ENCODE results near the gene HNRNPA2B1.

DNA sequence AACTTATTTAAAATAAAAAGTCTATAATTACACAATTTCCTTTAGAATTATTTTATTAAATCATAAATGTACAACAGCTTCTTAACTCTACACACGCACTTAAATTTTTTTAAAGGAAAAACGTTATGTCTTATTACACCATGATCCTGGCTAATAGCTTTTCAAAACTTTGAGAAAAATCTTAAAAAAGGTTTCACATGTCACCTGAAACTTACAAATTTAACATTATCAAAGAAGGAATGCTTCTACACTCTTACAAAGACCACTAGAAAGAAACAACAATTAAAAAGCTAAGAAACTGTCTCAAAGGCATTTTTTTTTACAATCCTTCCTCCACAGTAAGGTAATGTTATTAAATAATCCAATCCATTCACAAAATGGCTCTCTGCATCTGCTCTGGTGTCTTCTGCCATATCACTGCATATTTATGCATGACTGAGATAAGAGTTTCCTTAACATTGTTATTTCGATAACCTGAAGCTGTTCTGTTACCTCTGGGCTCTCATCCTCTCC lies 8.7 kb downstream of the HNRNPA2B1 start:
- PRO-cap = no peak
- RAMPAGE, long total RNA, 3 experiments = no peak in any of the 3 experiments

DNA sequence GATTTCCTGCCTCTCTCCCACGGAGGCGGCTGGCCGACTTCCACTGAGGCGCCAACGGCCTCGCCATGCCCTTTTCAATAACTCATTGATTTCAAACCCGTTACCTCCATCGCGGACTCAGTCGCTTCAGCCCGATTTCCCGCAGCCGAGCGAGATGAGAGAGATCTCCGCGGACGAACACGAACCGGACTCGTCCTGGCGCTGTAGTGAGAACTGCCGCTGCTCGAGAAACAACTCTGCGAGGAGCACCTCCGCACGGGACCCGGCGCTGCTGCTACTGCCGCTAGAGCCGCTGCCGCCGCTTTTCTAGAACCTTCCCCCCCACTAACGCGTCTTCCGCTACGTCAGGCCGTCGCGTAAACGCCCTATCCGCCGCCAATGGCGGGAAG lies at the start of gene HNRNPA2B1:
Gene HNRNPA2B1, minus strand, starts transcription at position 279 of the 389 bp plus-strand sequence.
- PRO-cap = bidirectional peak, plus-strand start outside the sequence, minus-strand start at position 279 of the sequence
- RAMPAGE, long total RNA, 3 experiments = start-site peak on the minus strand in 3 of 3 experiments, centred at positions 145 to 286 of the sequence, 136 to 2,823 reads per replicate

DNA sequence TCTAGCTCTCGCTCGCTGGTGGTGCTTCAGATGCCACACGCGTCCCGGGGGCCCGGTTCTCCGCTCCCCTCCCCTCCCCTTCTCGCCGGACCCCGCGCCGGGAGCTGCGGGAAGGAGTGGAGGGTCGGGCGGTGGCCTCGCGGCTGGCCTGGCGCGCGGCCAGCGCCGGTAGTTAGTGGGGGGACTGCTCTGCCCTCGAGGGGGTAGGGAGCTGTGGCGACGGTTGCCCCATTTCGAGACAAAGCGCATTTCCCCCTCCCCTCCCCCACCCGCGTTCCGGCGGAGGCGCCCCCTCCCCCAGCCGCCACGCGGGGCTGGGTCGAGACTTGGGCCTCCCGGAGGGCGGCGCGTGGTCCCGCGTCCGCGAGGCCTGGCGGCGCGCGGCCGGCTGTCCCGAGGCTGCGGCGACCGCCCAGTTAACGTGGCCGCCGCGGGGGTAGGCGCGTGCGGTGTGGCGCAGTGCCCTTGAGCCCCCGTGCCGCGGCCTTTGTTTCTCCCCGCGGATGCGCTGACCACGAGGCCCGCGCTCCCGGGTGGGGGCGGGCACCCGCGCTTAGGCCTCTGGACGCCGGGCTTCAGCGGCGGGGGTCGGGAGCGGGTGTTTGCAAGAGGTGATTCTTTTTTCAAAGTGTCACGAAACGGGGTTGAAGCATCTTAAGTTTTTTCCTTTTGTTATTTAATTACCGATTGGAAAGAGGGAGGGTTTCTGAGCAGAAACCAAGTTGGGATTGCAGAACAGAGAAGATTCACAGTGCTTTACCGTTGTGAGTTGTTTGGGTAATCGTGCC lies 495 bp downstream of the CBX3 start:
- PRO-cap = bidirectional peak, plus-strand start at position 415 of the sequence, minus-strand start at position 453 of the sequence; unidirectional peak, minus-strand start at position 528 of the sequence
- RAMPAGE, long total RNA, 3 experiments = no peak in any of the 3 experiments

- PRO-cap = no peak
- RAMPAGE, long total RNA, 3 experiments = no peak in any of the 3 experiments
Measured at GRCh38 chr7:26369431-26369787, 77.7 kb downstream of the SNX10 start.

GRCh38 chr7:26417354-26418478 lies 126.1 kb downstream of the SNX10 start:
- PRO-cap = no peak
- RAMPAGE, long total RNA, 3 experiments = no peak in any of the 3 experiments

DNA sequence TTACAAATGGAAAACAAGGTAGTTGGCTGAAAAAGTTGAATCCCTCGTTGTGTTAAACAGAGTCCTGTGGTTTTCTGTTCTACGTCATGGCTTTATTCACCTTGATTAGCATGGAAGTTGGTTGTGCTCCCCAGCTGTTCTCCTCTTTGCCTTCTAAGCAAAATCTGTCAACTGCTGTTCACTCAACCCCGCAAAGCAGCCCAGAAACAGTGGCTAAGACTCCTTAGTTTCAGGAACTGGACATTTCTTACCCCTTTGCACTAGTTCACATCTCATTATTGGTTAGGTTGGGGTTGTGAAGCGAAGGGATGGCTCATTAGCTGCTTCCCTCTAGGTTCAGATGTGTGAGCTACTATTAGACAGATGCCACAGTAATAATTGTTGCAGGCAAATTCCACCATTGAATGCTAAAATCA lies 129.1 kb downstream of the SNX10 start:
- PRO-cap = no peak
- RAMPAGE, long total RNA, 3 experiments = no peak in any of the 3 experiments

GRCh38 chr7:26686642-26686972 lies 177.8 kb downstream of the SKAP2 start:
- PRO-cap = no peak
- RAMPAGE, long total RNA, 3 experiments = no peak in any of the 3 experiments

DNA sequence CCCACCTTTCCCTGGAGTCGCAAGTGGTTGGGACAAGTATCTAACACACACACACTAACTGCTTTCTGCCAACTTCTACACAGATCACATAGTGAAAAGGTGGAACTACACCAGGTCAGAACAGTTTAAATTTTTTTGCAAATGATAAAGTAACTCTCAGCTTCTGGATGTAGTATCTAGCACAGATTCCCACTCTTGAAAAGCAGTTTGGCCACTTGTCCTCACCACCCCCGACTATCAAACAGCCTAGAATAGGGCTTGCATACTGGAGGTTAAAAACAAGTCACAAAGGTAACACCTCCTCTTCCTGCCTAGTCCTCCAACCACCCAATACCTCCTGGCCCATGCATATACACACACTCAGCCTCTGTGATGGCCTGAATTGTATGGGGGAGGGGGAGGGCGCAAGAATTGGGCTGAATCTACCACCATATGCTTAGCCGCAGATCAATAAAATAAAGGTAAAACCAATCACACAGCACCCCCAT lies 5.7 kb downstream of the SKAP2 start:
- PRO-cap = no peak
- RAMPAGE, long total RNA, 3 experiments = no peak in any of the 3 experiments

- PRO-cap = no peak
- RAMPAGE, long total RNA, 3 experiments = no peak in any of the 3 experiments
Measured at GRCh38 chr7:27087801-27088651, 7.8 kb downstream of the HOXA1 start.

DNA sequence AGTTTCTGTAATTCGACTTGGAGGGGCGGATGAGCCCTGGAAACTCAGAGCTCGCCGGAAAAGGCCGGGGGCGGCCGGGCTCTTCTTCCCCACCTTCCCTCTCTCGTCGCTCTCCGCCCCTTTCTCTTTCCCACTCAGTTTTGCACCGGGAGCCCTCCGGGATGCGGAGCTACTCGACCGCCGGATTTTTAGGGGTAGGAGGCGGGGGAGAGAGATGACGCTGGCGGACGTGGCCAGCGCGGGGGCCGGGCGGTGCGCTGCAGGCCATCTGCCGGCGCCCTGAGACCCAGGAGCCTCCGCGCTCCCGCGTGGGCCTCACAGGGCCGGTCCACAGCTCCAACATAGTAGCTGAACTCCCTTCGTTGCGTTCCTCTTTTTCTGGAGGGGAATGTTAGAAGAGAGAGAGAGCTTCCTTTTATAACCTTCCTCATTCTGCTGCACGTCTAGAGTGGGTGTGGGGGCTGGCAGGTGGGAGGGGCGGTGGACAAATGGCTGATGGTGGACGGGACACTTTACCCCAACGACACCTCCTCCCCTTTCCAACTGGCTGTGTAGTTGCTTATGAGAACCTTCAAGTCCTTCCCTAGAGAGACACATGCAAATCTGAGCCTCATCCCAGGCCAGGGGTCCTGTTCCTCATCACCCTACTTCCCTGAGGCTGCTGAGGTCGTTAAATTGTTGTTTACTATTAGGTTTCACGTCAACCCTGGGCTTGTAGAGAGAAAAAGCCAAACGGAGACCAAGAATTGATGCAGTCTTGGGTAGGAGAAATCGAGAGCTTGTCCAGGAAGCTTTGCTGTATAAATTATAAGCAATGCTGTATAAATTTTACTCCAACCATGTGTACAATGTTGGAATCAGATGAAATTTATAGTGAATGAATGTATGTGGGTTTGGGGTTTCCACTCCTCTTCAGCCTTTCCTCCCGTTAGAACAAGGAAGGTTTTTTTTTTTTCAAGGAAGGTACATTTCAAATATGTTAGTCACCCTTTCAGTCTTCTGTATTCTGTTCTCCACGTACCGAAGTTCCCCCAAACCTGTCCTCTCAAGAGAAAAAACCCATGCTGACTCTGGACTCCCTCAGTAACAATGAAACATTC lies 1.3 kb upstream of the HOXA1 start:
- PRO-cap = bidirectional peak, plus-strand start at position 289 of the sequence, minus-strand start at position 142 of the sequence
- RAMPAGE, long total RNA, 3 experiments = no peak in any of the 3 experiments

DNA sequence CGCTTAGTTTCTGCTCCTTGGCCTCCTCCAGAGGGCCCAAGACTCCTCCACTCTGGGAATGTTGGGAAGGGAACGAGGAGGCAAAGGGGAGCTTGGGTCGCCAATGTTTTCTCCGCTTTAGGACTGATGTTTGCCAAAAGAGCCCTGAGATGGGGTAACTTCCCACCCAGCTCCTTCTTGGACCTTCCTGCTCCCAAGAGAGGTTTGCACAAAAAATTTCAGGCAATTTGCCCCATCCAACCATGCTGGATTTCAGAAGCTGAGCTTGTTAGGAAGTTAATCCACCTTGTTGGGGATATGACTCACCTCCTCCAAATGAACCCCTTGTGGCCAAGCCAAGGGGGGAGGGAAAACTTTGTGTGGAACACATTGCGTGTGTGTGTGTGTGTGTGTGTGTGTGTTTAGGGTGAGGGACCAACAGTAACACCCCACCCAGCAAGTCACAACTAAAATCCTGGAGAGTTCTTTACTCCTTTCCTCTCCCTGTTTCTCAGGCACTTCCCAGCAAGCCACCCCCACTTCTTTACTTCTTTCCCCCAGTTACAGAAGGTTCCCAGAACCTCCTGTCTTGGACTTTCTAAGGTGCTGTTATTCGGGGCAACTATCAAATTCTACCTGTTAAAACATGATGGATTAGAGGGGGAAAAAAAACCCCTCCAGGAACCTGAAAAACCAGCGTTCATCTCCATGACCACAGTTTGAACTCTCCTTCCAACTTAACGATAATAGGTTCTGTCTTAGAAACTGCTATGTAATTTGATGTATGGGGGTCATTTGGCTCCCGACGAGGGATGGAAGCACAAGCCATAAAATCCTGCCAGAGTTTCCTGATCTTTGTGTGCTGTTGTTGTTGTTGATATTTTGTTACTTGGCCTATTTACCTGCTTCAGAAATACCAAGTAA lies 8.9 kb upstream of the HOXA2 start:
- PRO-cap = no peak
- RAMPAGE, long total RNA, 3 experiments = no peak in any of the 3 experiments

- PRO-cap = no peak
- RAMPAGE, long total RNA, 3 experiments = no peak in any of the 3 experiments
Measured at GRCh38 chr7:27114491-27114821, 12.0 kb upstream of the HOXA2 start.

- PRO-cap = no peak
- RAMPAGE, long total RNA, 3 experiments = no peak in any of the 3 experiments
Measured at GRCh38 chr7:27118627-27119179, 11.9 kb downstream of the HOXA4 start.

GRCh38 chr7:27119180-27119944 lies 11.2 kb downstream of the HOXA4 start:
- PRO-cap = no peak
- RAMPAGE, long total RNA, 3 experiments = no peak in any of the 3 experiments

DNA sequence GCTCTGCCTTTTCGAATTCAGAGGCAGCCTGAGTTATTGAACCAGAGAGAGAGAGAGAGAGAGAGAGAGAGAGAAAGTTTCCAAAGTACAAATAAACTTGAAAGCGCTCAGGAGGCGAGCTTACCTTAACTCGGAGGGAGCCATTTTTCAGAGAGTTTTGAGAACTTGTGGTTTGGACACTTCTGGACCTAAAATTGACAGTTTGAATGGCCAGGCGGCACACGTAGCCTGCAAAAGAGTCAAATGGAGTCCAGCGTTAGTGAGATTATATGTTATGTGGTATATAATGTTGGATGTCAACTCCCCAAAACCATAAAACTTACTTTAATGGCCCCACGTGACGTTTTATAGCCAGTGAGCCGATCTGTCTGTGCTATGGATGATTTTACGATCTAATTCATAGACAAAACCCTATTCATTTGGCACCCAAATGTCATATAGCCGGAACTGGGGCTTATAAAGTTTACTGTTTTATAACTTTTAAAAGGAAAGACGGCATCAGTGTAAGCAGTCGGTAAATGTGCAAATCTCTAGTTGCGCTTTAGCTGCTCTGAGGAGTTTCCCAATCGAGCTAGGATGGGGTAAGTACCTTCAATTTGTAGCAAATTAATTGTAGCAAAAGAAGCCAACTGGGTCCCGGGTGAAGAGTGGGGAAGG lies 3.4 kb downstream of the HOXA5 start:
- PRO-cap = no peak
- RAMPAGE, long total RNA, 3 experiments = no peak in any of the 3 experiments

- PRO-cap = no peak
- RAMPAGE, long total RNA, 3 experiments = no peak in any of the 3 experiments
Measured at GRCh38 chr7:27143938-27144696, 636 bp upstream of the HOXA5 start.

- PRO-cap = no peak
- RAMPAGE, long total RNA, 3 experiments = no peak in any of the 3 experiments
Measured at GRCh38 chr7:27145622-27146184, 1.9 kb downstream of the HOXA6 start.

DNA sequence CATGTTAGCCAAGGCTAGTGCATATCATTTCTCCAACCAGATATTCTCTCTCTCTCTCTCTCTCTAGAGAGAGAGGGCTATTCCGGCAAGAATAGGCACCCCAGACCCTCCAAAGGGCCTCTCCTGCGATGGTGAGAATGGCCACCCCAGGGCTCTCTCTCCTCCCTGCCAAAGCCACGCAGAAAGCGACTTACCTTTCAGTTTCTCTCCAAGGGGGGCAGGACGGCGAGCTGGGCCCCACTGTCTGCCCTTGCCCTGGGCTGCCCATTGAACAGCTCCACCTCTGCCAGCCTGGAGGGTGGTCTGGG lies 2.3 kb downstream of the HOXA3 start:
- PRO-cap = no peak
- RAMPAGE, long total RNA, 3 experiments = no peak in any of the 3 experiments

DNA sequence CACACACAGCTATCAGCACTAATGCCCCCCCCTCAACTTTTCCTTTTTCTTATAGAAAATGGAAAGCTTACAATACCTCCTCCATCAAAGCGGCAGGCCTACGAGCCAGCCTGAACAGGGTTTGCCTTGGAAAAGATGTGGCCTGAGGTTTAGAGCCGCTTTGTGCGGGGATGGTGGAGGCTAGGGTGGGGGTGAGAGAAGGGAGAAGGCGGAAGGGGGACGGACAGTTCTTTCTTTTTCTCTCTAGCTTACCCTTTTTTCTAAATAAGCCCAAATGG lies 2.1 kb downstream of the HOXA9 start:
- PRO-cap = no peak
- RAMPAGE, long total RNA, 3 experiments = no peak in any of the 3 experiments

DNA sequence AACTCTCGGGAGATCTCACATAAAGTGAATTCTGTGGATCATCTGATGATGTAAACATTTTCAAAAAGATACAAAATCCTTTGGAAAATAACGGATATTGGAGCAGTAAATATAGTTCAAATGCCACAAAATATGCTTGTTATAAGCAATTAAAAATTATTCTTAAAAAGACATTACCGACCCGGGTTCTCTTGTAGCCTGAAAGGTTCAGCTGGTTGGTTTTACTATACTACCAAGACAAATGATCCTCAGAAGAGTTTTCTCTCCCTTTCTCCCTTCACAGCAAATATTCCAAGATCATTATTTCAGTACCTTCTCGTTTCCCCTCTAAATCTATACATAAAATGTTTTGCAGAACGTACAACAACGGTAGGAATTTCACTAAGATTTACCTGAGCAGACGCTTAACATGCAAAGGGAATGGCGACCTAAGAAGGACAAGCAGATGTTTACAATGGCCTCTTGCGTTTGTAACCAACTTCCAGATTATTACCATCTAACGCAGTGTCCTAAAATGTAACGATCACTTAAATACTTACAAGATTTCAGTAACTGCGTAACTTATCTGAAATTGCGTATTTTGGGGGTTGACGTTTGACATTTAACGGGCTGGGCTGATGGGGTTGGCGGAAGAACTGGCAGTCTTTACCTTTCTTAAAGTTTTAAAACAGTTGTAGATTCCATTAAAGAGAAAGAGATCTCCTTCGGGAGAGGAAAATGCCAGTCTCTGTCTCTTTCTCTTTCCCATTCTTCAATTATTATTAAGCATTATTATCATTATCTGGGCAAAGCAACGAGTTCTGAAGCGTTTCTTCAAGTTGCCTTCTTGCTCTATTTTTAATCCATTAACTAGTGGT lies 2.3 kb downstream of the HOXA13 start:
- PRO-cap = no peak
- RAMPAGE, long total RNA, 3 experiments = no peak in any of the 3 experiments

All from subcutaneous adipose tissue (tissue), 3 donors.